ENCODE results near the genes KDM4A and ATP6V0B.

GRCh38 chr1:42692800-42693411 is 10.7 kb downstream of the YBX1 start:
- RRBS: no CpG with 5 or more reads among the region's 4 CpGs

DNA sequence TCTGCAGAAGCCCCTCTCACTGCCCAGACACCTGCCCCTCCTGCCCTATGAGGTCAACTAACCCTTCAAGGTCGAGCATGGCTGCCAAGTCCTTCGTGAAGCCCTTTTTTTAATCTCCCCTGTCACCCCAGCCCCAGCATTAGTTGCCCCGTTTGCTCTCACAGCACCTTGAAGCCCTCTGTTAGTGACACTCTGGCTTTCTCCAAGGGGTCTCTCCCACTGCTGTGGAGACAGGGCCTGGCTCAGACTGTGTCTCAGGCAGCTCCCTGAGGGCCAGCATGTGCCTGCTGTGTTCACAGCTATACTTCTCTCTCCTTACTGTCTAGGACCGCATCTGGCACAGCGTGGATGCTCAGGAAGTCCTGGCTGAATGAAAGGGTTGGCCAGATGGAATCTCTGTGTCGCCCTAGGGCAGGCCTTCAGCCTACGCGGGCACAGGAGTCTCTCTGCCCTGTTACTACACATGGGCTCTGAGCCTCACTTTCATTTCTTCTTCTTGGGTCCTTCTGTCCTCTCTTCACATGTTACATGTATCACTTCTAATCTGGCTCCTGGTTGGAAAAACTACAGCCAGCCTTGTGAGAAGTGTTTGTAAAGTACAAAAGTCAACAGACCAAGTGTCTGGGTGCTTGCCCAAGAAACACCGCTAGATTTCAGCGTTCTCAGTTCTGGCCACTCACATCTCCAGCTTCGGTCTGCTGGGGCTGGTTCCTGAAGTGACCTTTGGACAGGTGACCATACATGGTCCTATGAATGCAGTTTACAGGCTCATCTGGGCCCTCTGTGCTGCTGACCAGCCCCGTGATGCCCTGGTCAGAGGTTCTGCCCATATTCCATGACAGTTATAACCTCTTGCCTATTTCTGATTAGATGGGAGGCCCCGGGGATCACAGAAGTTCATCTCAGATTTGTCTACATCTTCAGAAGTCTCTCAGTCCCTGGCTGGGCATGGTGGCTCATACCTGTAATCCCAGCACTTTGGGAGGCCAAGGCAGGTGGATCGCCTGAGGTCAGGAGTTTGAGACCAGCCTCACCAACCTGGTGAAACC is 19.6 kb downstream of the SLC2A1 start:
- RRBS: no CpG with 5 or more reads among the region's 14 CpGs

GRCh38 chr1:42956789-42957696 is 1.6 kb downstream of the SLC2A1 start:
- RRBS: no CpG with 5 or more reads among the region's 21 CpGs

- RRBS: 69% methylated on average over 10 of the region's 22 CpGs
Measured at GRCh38 chr1:43035926-43036648, 77.4 kb upstream of the SLC2A1 start.

- RRBS: no CpG with 5 or more reads among the region's 5 CpGs
Measured at GRCh38 chr1:43069672-43070273, 77.9 kb upstream of the CFAP144 start.

DNA sequence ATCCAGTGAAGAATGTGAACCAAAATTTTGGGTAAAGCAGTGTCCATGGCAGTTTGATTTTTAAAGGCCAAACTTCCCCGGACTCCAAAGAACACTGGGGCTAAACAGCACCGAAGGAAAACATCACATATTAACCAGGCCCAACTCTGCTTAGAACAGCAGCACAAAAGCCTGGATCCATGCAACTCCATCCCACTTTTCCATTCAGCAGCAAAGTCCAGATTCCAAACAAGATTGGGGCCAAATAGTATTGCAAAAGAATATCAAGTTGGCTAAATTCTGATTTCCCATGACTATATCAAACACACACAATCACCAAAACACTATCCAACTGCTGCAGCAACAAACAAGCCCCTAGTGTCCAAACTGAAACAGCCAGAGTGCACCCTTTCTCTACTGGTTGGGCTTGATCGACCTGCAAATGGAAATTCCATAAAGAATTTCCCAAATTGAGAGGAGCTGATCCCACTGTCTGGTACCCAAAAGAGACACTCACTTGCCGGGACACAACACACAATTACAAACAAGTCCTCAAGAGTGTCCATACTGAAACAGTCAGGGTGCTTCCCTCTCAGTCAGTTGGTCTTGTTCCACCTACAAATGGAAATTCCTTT is 19.4 kb upstream of the TMEM125 start:
- RRBS: no CpG with 5 or more reads among the region's 4 CpGs

GRCh38 chr1:43284460-43285240 is 731 bp downstream of the C1orf210 start:
- RRBS: no CpG with 5 or more reads among the region's 14 CpGs

DNA sequence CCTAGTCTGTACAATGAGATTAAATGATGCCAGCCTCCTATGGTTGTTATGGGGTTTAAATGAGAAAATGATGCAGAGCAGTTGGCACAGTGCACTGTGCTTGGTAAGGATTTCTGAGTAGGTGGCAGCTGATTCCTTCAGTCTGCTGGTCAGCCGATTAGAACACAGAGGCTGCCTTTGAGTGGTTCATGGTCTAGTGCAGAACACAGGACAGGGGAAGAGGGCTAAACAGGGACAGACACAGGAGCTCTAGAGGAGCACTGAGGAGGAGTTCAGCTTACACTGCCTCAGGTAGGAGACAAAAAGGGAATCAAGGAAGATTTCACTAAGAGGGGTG is 1.4 kb downstream of the TIE1 start:
- RRBS: no CpG with 5 or more reads among the region's 1 CpG

DNA sequence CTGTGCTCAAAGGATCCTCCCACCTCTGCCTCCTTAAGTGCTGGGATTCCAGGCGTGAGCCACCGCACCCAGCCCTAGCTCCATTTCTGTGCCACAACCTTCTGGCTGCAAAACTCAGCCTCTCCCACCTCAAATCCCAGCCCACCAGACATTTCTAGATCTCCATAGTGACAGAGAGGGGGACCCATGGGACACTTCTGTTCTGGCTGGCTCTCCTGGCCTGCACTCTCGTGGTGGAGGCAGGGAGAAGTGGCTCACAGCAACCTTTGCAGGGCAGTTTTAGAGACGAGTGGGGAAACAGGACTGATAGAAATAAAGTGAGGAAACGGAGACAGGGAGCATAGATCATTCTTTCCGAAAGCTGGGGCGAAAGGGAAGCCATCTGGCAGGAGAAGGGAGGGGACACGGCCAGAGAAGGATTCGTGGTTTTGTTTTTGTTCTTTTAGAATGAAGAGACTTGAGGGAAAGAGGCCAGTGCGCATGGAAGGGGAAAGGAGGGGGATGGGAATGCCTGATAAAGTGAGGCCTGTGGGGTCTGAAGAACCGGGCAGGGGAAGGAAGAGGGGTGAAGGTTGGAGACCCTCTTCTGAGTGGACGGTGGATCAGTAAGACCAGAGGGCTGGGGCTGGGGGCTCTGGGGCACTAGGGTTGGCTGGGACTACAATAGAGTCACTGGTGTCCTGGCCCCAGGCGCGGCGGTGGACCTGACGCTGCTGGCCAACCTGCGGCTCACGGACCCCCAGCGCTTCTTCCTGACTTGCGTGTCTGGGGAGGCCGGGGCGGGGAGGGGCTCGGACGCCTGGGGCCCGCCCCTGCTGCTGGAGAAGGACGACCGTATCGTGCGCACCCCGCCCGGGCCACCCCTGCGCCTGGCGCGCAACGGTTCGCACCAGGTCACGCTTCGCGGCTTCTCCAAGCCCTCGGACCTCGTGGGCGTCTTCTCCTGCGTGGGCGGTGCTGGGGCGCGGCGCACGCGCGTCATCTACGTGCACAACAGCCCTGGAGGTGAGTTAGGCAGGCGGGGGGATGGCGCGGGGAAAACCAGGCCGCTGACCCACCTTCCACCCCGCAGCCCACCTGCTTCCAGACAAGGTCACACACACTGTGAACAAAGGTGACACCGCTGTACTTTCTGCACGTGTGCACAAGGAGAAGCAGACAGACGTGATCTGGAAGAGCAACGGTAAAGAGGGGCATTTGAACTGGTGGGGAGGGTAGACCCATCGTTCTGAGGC is 3.8 kb downstream of the TIE1 start:
- RRBS: 89% methylated on average over 11 of the region's 61 CpGs

DNA sequence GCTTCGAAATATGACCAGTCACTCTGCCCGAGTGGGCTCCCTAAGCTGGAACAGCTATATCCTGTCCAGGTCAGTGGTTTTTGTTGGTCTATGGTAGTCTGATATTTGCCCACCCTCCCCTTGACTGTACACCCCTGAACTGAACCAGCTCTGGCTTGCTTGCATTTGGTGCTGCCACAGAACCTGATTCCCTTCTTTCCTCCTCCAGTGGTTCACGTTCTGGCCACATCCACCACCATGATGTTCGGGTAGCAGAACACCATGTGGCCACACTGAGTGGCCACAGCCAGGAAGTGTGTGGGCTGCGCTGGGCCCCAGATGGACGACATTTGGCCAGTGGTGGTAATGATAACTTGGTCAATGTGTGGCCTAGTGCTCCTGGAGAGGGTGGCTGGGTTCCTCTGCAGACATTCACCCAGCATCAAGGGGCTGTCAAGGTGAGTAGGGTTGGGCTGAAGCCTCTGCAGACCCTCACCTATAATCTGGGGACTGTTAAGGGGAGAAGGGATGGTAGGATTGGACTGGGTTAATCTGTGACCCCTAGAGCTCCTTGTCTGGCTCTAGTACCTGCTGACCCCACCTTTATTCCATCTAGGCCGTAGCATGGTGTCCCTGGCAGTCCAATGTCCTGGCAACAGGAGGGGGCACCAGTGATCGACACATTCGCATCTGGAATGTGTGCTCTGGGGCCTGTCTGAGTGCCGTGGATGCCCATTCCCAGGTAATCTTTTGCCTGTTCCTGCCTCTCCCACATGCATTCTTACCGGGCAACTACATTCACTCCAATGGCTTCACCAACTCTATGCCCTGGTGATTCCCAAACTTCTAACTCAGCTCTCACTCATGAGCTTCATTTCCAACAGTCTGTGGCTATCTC is 2.0 kb downstream of the CDC20 start:
- RRBS: no CpG with 5 or more reads among the region's 11 CpGs

- RRBS: 0% methylated on average over 3 of the region's 14 CpGs
Measured at GRCh38 chr1:43365898-43366729, 1.7 kb downstream of the ELOVL1 start.

- RRBS: no CpG with 5 or more reads among the region's 3 CpGs
Measured at GRCh38 chr1:43373443-43374007, 5.7 kb upstream of the ELOVL1 start.

DNA sequence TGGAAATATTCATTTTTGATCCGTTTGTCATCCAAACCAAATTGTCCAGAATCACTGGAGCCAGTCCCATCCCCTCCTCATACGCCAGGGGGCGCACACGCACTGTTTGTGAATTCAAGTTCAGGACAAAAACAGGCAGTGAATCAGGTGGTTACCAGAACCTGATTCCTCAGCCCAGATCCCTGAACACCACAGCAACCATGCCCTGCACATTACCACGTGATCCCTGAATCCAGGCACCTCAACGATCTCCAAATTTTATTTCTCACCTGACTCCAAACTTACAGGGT is 1.5 kb upstream of the PTPRF start:
- RRBS: no CpG with 5 or more reads among the region's 6 CpGs

DNA sequence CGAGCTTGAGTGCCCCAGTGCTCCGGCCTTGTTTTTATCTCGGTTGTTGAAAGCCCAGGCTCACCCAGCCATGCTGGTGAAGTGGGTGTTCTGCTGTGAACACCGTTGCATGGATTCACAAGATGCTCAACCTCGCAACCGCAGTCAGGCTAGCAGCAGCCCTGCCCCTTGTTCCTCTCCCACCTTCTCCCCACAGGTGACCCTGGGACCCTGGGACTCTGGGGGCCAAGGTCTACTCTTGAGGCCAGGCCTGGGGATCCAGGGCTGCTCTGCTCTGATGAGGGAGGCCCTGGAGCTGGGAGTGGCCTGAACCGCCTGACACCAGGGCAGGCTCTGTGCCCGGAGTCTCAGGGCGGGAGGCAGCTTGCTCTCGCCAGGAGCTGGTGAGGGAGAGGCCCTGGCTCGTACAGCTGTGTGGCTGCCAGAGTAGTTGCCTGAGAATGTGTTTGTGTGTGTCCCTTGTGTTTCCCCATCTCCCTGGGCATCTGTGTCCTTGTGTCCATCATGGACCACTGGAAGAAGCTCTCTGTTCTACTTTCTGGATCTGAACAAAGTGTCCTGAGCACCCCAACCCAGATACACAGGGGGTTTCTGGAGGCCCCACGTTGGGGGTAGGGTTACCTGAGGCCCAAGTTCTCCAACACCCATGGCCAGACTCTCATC is 11.3 kb downstream of the PTPRF start:
- RRBS: no CpG with 5 or more reads among the region's 12 CpGs

GRCh38 chr1:43544770-43545253 is 14.1 kb downstream of the PTPRF start:
- RRBS: no CpG with 5 or more reads among the region's 7 CpGs

DNA sequence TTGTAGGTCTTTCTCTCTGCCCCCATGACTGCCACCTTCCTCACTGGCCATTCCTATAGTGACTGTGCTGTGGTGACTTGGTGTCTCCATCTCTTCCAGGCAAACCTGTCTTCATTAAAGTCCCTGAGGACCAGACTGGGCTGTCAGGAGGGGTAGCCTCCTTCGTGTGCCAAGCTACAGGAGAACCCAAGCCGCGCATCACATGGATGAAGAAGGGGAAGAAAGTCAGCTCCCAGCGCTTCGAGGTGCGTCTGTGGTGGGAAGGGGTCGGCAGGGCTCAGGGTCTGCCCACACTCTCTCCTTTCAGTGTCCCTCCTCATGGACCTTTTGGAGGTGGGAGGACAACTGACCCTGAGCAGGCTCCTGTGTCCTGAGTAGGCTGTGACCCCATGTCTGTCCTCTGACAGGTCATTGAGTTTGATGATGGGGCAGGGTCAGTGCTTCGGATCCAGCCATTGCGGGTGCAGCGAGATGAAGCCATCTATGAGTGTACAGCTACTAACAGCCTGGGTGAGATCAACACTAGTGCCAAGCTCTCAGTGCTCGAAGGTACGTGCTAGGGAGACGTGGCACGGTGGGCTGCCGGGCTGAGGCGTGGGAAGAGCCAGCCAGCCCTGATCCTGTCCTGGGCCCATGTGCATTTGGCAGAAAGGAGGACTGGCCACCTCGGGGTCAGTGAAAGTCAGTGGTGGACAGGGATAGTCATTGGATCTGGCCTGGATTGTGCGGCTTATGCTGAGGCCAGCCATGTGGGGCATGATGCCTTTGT is 22.9 kb downstream of the PTPRF start:
- RRBS: no CpG with 5 or more reads among the region's 18 CpGs

- RRBS: no CpG with 5 or more reads among the region's 8 CpGs
Measured at GRCh38 chr1:43557764-43558241, 27.1 kb downstream of the PTPRF start.

DNA sequence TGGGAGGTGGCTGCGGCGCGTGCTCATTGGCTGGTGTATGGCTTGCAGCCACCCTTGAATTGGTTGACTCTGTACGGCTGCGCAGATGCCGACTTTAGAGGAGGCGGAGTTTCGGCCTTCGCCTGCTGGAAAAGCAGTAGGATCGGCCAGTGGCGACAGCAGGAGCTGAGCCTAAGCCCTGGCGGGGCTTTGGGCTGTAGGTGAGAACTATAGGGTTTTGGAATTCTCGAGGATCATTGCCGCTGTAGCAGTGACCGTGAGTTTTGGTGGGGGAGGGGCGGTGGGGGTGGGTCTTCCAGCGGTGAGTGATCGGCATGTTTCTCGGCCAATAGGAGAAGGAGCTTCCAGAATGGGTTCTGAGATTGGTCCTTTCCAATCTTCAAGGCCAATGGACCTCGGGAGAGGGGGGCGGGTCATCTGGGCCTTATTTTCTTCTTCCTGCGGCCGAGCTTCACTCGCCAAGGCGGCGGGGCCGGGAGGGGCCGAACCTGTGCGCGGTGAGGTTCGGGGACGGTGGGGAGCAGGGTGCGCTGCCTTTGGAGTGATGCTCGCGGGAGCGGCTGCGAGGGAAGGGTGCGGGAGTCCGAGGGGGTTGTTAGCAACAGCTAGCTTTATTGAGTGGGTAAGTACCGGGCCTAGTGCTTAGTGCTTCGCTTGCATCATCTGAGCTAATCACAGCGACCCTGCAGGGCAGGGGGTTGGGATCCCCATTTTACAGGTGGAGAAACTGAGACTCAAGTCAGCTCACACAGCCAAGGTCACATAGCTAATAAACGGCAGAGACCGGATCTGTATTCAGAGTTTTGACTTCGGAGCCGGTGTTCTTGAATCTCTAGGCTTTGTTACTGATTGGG is at the start of gene KDM4A:
Gene KDM4A (plus strand): TSS at position 97 of the 854 bp plus-strand sequence.
- RRBS: no CpG with 5 or more reads among the region's 46 CpGs

DNA sequence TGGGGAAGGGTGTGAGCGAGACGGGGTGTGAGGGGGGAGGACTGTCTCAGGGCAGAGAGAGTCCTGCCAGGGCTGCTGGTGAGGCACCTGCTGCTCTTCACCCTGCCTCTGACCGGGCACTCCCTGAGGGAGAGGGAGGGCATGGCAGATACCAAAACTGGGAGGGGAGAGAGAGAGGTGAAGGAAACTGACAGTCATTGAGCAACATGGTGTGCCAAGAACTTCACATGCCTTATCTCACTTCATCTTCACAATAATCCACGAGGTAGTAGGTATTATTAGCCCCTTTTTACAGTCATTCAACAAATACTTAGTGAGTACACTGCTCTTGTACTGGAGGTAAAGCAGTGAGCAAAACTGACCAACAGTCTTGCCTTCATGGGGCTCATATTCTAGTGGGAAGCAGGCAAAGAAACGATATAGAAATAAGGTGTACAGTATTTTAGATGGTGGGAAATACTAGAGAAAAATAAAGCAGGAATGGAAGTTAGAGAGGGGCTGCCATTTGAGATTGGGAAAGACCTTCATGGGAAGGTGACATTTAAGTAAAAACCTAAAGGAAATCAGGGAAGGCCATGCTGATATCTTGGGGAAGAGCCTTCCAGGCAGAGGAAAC is 61.2 kb upstream of the ARTN start:
- RRBS: no CpG with 5 or more reads among the region's 5 CpGs

- RRBS: under 1% methylated on average over 17 of the region's 79 CpGs
Measured at GRCh38 chr1:43974125-43975089, at the start of gene ATP6V0B. ATP6V0B (plus strand) TSS chr1:43974960.